GM12891 (cell line): ENCODE data around the genes FXR2, SHBG and KRBA2.

GRCh38 chr17:7579783-7580637 is 572 bp downstream of the CD68 start:
- RRBS: no CpG with 5 or more reads among the region's 14 CpGs

GRCh38 chr17:7614616-7615721 is at the start of gene FXR2:
FXR2 (minus strand) TSS chr17:7614897.
- RRBS: 1% methylated on average over 19 of the region's 97 CpGs

GRCh38 chr17:7629717-7630359 is at the start of gene SHBG:
SHBG (plus strand) TSS chr17:7630135.
- RRBS: no CpG with 5 or more reads among the region's 13 CpGs

- RRBS: no CpG with 5 or more reads among the region's 7 CpGs
Measured at GRCh38 chr17:7668490-7669040, 17.8 kb downstream of the ATP1B2 start.

DNA sequence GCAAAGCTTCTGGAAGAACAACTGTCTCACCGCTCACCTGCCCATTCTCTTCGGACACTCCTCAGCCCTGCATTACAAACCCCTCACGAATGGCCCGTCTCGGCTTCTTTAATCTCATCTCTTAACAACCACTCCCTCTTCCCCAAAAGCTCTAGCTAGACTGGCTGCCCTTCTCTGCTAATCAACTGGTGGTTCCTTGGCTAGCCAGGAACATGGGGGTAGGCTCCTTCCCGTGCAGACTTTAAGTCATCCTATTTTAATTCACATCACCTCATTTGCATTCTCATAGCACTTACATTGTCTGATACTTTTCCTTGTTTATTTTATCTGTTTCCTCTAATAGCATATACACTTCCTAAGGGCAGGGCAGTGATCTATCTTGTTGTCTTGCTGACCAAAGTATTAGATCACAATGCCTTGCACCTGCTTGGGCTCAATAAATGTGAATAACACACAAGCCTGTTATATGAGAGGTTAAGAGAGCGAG is 9.9 kb downstream of the TP53 start:
- RRBS: no CpG with 5 or more reads among the region's 7 CpGs

DNA sequence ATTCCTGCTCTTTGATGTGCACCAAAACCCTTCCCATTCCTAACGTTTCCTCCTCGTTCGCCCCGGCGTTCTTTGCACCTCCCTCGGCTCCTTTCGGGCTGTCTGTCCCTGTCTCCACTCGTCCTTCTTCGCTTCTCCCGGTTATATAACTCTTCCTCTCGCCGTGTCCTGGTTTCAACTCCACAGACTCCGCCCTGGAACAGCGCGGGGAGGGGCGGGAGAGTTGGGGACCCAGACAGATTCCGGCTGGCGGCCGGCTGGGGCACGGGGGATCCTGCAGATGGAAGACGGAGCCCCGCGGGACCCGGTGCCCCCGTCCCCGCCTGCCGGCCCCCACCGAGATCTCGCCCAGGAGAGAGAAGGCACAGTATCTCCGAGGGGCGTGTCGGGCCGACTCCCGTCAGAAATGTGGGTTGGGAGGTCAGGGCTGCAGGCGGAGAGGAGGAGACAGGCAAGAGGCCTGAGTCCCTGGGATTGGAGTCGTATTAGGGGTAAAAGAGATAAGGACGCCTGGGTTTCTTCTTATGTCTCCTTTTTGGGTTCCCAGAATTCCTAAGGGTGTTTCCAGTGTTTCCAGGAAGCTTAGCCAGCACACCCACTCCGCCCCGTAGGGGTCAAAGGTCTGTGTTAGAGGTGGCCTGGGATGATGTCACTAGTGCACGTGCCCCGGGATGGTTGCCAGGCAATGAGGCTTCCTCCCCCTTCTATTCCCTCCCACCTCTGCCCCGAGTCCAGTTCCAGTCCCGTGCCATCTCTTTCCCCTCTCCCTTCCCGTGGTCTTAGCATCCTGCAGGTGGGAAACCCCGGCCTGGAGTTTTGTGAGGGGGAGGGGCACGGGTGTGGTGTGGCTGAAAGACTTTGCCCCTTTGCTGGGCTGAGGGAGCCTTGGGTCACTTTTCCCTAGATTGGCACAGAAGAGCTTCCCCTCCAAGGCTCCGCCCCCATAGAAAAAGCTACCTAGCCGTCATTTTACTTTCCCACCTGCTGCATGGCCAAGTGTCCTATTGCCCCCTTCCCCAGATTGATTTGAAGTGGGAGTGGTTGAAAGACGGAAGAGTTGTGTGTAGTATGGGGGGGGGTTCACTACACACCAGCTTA is 2.5 kb downstream of the KDM6B start:
- RRBS: 2% methylated on average over 13 of the region's 49 CpGs

- RRBS: no CpG with 5 or more reads among the region's 25 CpGs
Measured at GRCh38 chr17:7842136-7842489, 8.1 kb downstream of the KDM6B start.

- RRBS: 2% methylated on average over 27 of the region's 92 CpGs
Measured at GRCh38 chr17:7915151-7916169, 629 bp downstream of the RNF227 start.

DNA sequence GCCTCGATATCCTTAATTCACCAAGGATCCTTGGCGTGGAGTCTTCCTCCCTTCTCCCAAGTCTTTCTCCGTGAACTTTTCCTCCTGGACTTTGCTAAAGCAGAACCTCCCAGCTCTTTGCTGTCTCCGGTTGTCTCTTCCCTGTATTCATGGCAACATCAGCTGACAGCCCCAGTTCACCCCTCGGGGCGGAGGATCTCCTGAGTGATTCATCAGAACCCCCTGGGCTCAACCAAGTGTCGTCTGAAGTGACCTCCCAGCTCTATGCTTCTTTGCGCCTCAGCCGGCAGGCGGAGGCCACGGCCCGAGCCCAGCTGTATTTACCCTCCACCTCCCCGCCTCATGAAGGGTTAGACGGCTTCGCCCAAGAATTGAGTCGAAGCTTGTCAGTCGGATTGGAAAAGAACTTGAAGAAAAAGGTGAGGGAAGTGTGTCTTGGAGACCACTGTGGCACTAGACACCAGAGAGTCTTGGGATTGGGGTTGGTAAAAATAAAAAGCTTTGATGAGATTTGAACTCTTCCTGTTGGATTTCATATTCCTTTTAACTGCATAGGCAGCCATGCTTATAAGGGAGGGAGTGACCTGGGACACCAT is 1.0 kb downstream of the CNTROB start:
- RRBS: no CpG with 5 or more reads among the region's 17 CpGs

DNA sequence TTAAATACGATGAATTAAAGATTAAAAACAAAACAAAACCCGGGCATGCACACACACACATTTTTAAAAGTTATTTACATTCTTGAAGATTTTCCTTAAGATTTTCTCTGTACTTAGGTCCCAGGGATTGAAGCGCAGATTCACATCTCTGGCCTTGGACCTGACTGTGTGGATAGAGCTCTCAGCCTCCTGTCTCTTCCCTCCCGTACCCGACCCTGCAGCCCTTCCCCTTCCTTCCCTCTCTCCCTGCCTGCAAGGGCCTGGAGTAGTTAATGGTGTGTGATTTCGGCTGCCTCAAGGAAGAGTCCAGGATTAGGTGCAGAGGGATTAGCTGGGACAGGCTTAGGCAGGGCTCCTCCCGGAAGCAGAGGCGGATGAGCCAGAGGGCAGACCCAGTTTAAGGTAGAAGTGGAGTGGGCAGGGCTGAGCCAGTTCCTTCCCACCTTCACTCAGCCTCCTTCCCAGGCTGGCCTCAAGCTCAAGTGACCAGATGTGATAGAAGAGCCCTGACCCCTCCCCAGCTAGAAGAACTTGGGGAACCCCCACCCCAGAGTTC is 16.7 kb downstream of the GUCY2D start:
- RRBS: 47% methylated on average over 2 of the region's 8 CpGs

GRCh38 chr17:8039241-8039889 is 506 bp downstream of the ALOX15B start:
- RRBS: 13% methylated on average over 7 of the region's 28 CpGs

GRCh38 chr17:8139290-8139839 is 12.8 kb downstream of the PER1 start:
- RRBS: no CpG with 5 or more reads among the region's 14 CpGs

GRCh38 chr17:8154761-8154965 is 2.5 kb upstream of the PER1 start:
- RRBS: no CpG with 5 or more reads among the region's 6 CpGs

DNA sequence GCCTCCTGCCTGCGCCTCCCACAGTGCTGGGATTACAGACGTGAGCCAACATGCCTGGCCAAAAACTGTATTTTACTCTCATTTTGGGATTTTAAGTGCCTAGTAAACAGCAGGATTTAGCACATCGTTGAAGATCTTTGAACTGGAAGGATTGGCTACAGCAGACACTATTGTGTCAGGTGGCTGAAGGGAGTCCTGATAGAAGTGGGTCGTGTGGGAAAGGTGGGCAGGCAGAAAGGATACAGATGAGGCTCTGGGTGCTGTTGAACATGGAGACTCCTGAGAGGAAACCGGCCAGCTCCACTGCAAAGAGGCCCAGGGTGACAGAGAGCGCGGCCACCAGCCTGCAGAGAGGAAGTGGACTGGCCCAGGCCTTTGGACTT is 675 bp downstream of the TMEM107 start:
- RRBS: no CpG with 5 or more reads among the region's 7 CpGs

- RRBS: 4% methylated on average over 5 of the region's 47 CpGs
Measured at GRCh38 chr17:8185782-8186562, 4.0 kb downstream of the BORCS6 start.

- RRBS: 0% methylated on average over 2 of the region's 12 CpGs
Measured at GRCh38 chr17:8190242-8190644, 263 bp upstream of the BORCS6 start.

GRCh38 chr17:8376112-8377118 is at the start of gene KRBA2:
KRBA2 (minus strand) TSS chr17:8376704.
- RRBS: no CpG with 5 or more reads among the region's 50 CpGs

DNA sequence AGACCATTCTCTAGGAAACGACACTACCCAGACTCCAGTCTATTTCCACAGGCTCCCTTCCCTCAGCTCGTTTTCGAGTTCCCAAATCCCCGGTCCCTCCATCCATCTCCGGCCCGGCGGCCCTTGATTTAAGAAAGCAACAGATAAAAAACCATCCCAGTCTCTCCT is 232 bp downstream of the RPL26 start:
- RRBS: no CpG with 5 or more reads among the region's 7 CpGs

DNA sequence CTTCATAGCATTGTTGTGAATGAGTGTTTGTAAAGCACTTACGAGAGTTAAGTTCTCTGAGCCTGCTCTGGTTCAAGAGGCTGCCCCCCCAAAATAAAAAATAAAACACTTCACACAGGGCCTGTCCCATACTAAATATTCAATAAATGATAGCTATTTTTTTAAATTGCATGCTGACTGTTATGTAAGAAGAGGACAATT is 15.6 kb upstream of the NDEL1 start:
- RRBS: no CpG with 5 or more reads among the region's 1 CpG

GRCh38 chr17:8430899-8431608 is 4.6 kb upstream of the NDEL1 start:
- RRBS: no CpG with 5 or more reads among the region's 9 CpGs